T-cell (primary cell): Measurements from ENCODE around the genes N6AMT1 and KRTAP13-3.

DNA sequence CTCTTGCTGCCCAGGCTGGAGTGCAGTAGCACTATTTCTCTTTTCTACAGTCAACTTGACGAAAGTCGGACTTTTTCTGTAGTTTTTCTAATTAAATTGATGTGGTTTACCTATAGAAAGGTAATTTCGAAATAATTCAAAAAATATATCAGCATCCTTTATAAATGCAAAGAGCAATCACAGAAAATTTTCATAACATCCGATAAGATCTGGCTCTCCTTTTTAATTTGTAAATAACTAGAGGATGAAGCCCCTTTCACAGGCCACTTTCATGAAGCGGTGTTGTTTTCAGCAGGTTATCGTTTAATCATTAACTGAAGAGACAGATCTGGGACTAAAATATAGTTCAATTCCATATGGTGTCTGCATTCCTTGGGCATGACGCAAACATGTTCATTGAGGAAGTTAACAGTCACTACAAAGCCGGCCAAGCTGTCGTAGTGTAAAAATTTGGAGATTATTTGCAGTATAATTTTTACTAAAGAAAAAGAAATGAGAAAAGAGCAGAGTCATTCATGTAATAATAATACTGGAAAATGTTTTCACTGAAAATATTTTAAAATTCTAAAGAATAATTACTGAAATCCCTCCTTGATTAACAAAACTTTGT, 565.1 kb upstream of the ADAMTS5 start:
- PRO-cap, 7 experiments: no peak in any of the 7 experiments

GRCh38 chr21:27722008-27722571, 755.2 kb upstream of the ADAMTS5 start:
- PRO-cap, 7 experiments: no peak in any of the 7 experiments

- PRO-cap, 7 experiments: no peak in any of the 7 experiments
Measured at GRCh38 chr21:28099250-28099698, 785.9 kb downstream of the N6AMT1 start.

DNA sequence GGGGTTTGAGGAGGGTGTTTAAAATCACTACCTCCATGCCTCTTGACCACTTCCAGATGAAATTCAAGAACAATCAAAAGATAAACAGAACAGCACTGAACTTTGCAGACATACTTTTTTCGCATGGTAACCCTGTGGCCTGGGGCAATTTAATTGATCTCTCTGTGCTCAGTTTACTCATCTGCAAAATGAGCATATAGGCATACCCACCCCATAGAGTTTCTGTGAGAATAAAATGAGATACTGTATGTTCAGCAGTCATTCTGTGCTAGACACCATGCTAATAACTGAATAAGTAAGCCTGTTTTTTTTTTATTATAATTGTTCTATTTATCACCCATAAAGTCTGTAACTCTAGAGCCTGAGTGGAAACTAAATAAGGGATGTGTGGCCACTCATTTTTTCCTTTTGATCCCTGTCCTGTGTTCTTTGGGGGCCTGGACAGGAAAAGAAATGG, 86.9 kb downstream of the N6AMT1 start:
- PRO-cap, 7 experiments: no peak in any of the 7 experiments

- PRO-cap, 7 experiments: peak in 7 of 7 experiments; most common plus-strand start chr21:28885425 (in 7); most common minus-strand start chr21:28885365 (in 7)
Measured at GRCh38 chr21:28884825-28885574, at the start of gene N6AMT1. Gene N6AMT1 (minus strand): TSS chr21:28885367.

DNA sequence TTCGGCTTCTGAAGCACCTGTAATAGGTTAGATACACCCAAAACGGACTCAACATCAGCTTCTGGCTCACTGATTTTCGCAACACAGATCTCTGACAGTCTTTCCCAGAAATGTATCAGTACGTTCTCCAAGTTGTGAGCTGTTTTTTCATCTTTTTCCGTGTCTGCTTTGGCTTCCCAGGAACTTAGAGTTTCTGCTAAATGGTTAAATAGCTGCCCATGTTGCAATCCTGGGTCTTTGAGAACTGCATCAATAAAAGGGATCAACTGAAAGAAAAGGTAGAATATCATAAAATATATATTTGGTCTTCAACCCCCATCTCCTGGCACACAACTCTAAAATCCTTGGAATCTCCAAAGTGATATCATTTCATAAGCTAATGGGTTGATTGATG, 25.8 kb downstream of the LTN1 start:
- PRO-cap, 7 experiments: no peak in any of the 7 experiments

GRCh38 chr21:29182062-29182516, 51.6 kb downstream of the MAP3K7CL start:
- PRO-cap, 7 experiments: no peak in any of the 7 experiments

DNA sequence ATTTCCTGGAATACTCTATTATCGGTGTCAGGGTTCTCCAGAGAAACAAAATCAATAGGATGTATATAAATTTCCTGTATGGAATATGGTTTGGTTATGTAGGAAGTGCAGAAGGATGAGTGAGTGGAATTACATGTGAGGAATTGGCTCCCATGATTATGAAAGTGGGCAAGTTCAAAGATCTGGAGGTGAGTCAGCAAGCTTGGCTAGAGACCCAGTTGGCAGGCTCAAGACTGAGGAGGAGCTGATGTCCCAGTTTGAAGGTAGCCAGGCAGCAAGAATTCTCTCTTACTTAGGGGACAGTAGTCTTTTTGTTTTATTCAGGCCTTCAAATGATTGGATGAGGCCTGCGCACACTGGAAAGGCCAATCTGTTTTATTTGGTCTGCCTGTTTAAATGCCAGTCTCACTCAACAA, 57.5 kb downstream of the MAP3K7CL start:
- PRO-cap, 7 experiments: no peak in any of the 7 experiments

- PRO-cap, 7 experiments: no peak in any of the 7 experiments
Measured at GRCh38 chr21:29237547-29237777, 61.3 kb upstream of the BACH1 start.

DNA sequence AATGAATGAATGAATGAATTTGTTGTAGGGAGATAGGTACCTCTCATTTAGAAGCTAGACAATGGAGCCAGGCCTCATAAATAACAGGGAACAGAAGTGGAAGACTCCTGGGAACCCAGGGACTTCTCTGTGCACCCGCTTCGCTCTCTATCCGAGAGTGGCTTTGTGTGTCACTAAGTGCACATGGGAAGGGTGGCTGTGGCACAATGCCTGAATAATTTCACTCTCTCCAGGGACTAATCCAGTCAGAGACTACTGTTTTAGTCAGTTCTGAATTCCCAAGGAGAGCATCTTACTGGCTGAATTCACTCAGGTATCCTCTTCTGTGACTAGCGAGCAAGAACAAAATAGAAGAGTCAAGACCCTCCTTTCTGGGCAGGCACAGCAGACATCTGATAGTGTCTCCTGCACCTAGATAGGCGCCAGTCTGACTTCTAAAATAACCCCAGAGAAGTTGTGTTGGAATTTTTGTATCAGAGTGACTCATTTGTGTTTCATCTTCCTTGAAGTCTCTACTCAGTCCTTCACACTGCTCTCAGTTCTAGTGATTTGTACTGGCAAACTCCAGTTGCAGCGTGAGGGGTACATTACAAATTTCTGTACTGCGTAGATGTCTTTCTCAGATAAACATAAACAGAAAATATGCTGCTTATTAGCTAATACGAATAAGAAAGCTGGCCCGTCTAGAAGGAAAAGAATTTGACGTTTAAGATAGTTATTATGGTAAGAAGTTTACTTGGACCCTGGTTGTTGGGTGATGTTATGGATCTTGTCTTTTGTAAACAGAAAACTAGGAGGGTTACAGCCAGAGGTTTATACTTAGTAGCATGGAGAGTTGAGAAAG, 34.0 kb downstream of the BACH1 start:
- PRO-cap, 7 experiments: no peak in any of the 7 experiments

DNA sequence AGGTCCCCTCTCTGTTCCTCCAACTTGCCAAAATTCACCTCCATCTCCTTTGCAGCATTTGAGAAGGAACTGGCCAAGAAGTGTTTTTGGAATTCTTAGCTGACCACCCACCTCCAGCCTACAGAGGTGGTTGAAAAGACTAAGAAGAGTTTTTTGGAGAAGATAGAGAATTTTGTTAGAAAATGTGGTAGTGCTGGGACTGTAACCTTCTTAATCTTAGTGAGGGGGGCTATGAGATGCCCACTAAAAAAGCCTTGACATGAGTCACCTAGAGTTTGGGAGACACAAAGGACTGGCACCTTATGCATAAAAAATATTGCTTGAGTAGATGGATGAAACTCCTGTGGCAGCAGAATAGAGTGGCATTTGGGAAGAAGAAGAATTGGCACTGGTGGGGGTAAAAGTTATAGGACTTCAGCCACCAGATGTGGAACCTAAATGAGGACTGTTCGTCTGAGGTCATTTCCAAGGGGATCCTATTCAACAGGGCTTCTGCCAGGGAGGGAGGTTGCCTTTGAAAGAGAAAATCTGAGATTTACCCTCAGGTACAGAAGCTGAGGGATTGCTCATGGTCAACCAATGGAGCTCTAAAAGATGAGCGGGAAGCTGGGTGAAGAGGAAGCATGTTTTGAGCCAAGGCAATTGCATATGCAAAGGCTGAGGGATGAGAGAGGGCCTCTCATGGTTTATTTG, 54.9 kb downstream of the BACH1 start:
- PRO-cap, 7 experiments: no peak in any of the 7 experiments

DNA sequence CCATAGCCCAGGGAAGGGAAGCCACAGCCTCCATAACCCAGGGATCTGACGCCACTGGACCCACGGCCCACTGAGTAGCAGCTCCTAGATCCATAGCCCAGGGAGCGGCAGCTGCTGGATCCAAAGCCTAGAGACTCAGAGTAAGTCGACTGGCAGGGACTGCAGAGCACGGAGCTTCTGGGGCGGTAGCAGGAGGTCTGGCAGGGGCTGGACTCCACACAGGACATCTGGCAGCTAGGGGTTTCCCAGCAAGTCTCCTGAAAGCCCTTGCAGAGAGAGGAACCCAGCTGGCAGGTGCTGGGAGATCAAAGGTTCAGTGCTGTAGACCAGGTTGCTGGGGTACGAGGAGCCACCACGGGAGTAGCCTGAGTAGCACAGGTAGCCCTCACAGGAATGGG, 232 bp downstream of the KRTAP23-1 start:
- PRO-cap, 7 experiments: no peak in any of the 7 experiments

DNA sequence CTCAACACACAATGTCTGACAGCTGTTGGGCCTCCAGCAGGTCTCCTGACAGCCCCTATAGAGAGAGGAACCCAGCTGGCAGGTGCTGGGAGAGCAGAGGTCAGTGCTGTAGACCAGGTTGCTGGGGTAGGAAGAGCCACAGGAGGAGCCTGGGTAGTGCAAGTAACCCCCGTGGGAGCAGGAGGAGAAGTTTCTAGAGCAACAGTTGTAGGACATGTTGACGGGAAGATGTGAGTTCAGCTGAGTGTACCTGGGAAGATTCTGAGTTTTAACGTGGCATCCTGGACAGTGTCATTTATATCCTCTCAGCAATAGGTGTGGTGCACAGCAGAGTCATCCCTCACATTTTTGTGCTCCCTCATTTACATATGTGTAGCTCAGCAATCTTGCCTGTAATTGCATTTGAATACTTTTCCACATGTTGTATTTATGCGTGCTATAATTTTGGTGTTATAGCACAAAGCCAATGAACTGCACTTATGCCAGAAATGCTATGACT, at the start of gene KRTAP13-3:
TSS of gene KRTAP13-3 (minus strand) at position 230 of the 499 bp plus-strand sequence.
- PRO-cap, 7 experiments: no peak in any of the 7 experiments

DNA sequence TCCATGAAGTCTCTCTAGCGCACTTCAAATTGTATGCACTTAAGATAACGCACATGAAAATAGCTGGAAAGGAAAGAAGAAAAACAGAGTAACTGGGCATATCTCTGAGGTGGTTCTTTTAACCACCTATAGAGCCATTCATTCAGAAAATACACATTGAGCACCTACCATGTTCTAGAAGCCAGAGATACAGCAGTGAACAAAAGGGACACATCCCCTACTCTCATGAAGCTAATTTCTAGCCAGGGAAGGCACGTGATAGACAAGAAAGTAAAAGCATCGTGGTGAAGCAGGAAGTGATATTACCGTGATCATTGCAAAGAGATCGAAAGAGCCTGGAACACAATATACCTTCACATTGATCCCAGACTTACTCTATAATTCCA, 76.0 kb downstream of the TIAM1 start:
- PRO-cap, 7 experiments: peak in 4 of 7 experiments; most common plus-strand start position 300 of the sequence (in 3)

DNA sequence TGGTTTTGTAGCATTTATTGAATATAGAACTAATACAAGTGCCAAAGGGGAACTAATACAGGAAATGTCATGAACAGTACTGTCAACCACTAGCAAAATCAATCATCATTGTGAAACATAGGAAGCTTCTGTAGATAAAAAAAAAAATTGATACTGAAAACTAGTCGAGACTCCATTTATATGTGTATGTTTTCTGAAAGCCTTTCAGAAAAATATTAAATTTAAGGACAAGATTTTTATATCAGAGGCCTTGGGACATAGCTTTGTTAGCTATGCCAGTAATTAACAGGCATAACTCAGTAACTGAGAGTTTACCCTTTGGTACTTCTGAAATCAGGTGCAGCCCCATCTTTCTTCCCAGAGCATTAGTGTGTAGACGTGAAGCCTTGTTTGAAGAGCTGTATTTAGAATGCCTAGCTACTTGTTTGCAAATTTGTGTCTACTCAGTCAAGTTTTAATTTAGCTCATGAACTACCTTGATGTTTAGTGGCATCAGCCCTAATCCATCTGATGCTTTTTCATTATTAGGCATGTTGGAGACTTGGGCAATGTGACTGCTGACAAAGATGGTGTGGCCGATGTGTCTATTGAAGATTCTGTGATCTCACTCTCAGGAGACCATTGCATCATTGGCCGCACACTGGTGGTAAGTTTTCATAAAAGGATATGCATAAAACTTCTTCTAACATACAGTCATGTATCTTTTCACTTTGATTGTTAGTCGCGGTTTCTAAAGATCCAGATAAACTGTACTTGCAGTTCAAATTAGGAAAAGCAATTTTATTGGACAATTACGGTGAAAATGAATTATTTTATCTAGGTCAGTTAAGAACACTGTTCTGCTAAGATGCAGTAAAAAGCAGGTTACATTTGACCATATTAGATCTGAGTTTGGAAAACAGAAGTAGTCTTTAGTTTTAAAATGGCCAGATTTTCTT, 7.5 kb downstream of the SOD1 start:
- PRO-cap, 7 experiments: no peak in any of the 7 experiments

- PRO-cap, 7 experiments: no peak in any of the 7 experiments
Measured at GRCh38 chr21:31673633-31674854, 14.6 kb downstream of the SOD1 start.

GRCh38 chr21:31730433-31730677, 1.6 kb downstream of the SCAF4 start:
- PRO-cap, 7 experiments: no peak in any of the 7 experiments

- PRO-cap, 7 experiments: no peak in any of the 7 experiments
Measured at GRCh38 chr21:31781819-31782087, 49.8 kb upstream of the SCAF4 start.

DNA sequence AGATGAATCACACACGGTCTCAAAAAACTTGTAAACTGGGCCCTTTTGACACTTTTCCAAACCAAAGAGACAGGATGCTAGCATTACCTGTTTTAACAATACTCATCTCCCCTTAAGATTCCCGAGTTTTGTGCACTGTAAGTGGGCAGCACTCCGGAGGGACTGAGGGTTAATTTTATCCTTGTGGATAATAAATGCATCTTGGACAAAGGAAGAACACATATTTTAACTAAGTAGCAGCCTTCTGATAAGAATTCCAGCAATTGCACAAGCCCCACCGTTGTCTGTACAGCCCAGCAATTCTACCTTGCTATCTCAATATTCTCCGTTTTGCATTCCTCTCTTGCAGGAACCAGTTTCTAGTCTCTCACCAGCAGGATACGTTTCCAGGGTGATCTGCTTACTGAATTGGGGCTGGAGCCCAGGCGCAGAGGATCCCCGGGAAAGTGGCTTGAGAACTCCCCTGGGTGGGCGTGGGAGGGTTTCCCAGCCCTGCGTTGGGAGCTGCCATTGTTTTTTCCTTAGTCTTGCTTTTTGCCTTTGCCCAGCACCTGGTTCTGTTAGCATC, 36.2 kb downstream of the HUNK start:
- PRO-cap, 7 experiments: no peak in any of the 7 experiments

- PRO-cap, 7 experiments: no peak in any of the 7 experiments
Measured at GRCh38 chr21:32246427-32246889, 32.4 kb downstream of the MIS18A start.